Heart (tissue), 3 donors: Measurements from ENCODE around the genes OR10AD1 and CACNB3.

DNA sequence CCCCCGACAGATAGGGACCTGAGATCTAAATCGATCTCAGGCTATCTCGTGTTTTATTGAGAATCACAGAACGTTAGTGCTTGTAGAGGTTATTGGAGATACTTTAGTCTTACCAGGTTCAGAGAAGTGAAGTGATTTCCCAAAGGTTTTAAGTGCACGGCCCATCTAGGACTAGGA is 473 bp upstream of the SENP1 start:
- RAMPAGE, long total RNA, 2 experiments: no peak in any of the 2 experiments

- RAMPAGE, long total RNA, 2 experiments: no peak in any of the 2 experiments
Observed at GRCh38 chr12:48106641-48107031, 757 bp upstream of the SENP1 start.

- RAMPAGE, long total RNA, 2 experiments: no peak in any of the 2 experiments
Observed at GRCh38 chr12:48182841-48183392, 527 bp upstream of the CCDC184 start.

DNA sequence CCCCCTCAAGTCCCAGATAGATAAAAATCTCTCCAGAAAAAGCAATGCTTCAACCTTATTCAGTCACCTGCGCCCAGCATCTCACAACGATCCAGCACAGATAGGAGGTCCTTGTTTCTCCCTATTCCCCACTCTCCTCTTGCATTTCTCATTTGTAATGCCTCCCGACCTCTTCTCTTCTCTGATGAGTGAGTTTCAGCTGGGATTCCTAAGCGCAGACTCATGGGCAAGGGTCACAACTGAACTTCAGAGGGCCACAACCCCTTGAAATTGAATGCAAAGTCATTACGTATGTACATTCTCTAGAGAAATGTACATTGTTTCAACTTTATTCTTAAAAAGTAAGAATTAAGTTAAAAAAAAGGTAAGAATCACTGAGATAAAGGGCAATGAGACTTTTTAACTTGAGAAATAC is 4.9 kb downstream of the CCDC184 start:
- RAMPAGE, long total RNA, 2 experiments: no peak in any of the 2 experiments

DNA sequence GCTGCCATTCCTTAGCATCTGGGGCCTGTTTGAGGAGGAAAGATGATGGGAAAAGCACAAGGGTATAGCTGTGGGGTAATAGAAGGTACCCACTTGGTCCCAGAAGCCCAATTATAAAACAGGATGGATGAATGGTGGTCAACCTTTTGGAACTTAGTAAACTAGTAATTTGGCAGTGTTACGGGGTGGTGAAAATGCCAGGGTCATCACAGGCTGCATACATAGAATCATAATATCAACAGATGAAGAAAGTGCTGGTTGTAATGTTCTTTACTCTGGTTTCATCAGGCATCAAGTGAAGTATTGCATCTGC is at the start of gene OR10AD1:
Gene OR10AD1 (minus strand): TSS at position 18 of the 313 bp plus-strand sequence.
- RAMPAGE, long total RNA, 2 experiments: no peak in any of the 2 experiments

- RAMPAGE, long total RNA, 2 experiments: no peak in any of the 2 experiments
Observed at GRCh38 chr12:48286251-48286840, 42.4 kb upstream of the H1-7 start.

DNA sequence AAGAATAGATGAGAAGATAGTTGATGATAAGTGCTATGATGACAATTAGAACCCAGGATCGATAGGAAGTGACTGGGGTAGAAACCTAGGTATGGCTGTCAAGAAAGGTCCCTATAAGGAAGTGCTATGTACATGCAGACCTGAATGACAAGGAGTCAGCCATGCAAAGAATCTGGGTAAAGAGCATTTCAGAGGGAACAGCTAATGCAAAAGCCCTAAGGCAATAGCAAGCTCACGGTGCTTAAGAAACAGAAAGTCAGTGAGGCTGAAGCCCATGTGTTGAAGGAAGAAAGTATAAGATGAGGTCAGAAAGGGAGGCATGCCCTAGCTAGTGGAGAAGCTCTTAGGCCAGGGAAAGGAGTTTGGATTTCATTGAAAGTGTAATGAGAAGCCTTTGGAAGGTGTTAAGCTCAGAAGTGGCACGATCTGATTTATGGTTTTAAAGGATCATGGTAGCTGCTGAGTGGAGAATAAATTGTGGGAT is 6.0 kb upstream of the ADCY6 start:
- RAMPAGE, long total RNA, 2 experiments: no peak in any of the 2 experiments

GRCh38 chr12:48816251-48816879 is 1.9 kb upstream of the CACNB3 start:
- RAMPAGE, long total RNA, 2 experiments: no peak in any of the 2 experiments

DNA sequence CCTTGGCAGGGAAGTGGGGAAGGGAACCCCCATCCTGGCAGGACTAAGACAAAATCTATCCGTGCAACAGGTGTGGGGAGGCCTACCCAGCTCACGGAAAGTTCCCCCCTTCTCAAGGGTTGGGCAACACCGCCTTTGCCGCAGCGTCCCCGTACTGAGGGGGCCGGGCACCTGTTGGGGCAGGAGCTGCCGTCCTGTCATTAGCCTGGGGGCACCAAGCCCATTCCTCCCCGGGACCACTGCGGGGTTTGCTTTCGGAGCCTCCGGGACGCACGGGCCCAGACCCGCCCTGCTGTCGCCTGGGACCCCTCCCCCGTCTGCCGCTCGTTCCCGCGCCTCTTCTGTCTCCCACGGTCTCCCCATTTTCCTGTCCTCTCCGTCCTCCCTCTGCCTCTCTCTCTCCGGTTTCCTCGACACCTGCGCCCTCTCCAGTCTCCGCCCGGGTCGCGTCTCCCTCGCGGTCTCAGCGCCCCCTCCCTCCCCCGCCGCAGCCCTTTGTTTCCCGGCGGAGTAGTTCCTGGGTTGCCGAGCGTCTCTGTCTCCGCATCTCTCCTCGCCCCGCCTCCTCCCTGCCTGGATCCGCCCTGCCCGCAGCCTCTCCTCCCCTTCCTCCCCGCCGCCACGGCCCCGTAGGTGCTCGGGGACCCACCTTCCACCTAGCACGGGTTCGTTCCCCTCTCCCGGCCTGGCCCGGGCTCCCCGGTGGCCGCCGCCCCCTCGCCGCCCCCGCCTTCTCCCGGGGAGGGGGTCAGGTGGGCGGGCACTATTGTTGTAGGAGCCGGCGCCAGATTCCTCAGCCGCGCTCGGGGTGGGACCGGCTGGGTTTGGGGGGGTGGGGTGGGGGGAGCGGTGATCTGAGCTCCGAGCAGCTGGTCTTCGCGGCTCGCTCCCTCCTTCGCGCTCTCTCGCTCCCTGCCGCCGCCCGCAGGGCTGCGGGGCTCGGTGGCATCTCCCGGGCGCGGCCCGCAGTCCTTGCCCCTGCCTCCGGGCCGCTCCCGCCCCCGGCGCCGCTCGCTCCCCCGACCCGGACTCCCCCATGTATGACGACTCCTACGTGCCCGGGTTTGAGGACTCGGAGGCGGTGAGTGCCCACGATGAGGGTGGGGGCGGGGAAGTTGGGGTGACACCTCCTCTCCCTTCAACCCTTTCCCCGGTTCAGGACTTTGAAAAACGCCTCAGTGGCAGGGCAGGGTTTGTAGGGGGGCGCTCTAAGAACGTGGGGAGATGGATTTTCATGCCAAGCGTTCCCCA is at the start of gene CACNB3:
Gene CACNB3 (plus strand): TSS at position 603 of the 1,251 bp plus-strand sequence.
- RAMPAGE, long total RNA, 2 experiments: no peak in any of the 2 experiments

DNA sequence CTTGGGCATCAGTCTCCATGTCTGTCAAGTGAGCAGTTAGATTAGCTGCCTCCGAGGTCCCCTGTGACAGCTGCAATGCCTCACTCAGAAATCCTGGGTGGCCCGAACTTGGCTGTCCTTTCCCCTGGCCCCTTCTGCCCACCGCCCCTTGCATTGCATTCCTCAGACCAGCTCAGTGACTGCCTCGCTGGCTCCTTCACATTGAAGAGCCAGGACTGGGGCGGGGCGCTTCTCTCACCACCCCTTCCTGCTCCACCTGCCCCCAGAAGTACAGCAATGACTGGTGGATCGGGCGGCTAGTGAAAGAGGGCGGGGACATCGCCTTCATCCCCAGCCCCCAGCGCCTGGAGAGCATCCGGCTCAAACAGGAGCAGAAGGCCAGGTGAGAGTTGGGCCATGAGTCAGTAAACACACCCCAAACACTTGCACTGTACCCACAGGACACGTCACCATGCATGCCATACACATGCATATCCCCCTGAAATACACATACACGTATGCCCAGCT is 5.7 kb downstream of the CACNB3 start:
- RAMPAGE, long total RNA, 2 experiments: no peak in any of the 2 experiments

- RAMPAGE, long total RNA, 2 experiments: no peak in any of the 2 experiments
Observed at GRCh38 chr12:48857002-48857803, 5.2 kb upstream of the DDX23 start.

DNA sequence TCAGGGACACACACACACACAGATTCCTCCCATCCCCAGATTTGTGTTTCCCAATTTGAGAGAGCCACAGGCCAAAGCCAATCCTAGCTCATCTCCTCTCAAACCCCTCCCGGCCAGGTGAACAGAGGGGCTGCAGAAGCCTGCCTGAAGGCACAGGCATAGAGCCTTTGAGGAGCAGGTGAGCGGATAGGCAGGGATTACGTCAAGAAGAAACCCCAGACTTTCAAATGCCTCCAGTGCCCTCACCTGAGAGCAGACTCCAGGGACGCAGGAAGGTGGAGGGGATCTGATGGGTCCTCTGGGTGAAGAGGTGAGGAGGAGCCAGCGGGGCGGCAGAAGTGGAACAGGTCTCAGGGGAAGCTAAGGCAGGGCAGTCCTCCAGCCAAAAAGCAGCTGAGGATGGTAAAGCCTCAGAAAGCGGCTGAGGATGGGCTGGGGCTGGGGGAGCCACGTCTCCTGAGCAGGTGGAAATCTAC is 515 bp downstream of the RND1 start:
- RAMPAGE, long total RNA, 2 experiments: no peak in any of the 2 experiments

GRCh38 chr12:48925881-48926166 is 532 bp upstream of the FKBP11 start:
- RAMPAGE, long total RNA, 2 experiments: no peak in any of the 2 experiments

DNA sequence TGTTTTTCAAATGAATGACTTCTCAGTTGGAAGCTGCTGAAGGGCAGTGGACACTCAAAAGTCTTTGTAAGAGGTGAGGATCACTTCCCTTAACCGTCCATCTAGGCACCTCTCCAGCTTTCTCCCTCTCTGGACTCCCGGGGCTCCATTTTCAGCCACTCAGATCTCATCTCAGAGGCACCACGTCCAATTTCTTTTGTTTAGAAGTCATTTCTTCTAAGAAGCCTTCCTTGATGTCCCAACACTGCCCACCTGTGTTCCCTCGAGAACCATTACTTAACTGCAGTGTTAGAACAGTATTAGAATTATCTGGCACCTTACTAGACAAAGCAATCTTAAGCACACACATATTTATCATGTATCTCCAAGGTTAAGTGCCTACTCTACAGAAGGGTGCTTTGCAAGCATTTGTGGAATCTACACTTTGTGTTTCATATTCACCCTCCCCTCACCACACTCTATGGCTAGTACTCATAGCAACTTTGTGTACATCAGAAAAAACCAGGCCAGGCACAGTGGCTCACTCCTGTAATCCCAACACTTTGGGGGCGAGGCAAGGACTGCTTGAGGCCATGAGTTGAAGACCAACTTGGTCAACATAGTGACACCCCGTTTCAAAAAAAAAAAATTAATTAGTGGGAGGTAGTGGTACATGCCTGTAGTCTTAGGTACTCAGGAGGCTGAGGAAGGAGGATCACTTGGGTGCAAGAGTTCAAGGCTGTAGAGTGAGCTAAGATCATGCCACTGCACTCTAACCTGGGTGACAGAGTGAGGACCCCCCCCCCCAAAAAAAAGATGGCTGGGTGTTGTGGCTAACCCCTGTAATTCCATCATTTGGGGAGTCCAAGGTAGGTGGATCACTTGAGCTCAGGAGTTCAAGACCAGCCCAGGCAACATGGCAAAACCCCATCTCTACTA is 1.1 kb upstream of the DHH start:
- RAMPAGE, long total RNA, 2 experiments: no peak in any of the 2 experiments

GRCh38 chr12:49127602-49128437 is 3.4 kb downstream of the TUBA1B start:
- RAMPAGE, long total RNA, 2 experiments: no peak in any of the 2 experiments

GRCh38 chr12:49129227-49129499 is 2.0 kb downstream of the TUBA1B start:
- RAMPAGE, long total RNA, 2 experiments: no peak in any of the 2 experiments

- RAMPAGE, long total RNA, 2 experiments: no peak in any of the 2 experiments
Observed at GRCh38 chr12:49129698-49130026, 1.5 kb downstream of the TUBA1B start.

DNA sequence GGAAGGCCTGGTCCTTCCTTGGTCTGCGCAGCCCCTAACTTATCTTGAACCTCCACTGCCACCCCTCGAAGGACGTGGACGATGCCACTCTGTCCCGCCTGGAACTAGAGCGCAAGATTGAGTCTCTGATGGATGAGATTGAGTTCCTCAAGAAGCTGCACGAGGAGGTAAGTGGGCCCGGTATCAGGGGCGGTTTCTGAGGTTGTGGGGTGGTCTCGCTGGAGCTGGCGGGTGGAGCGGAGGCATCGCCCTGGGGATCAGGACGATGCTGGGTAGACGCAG is 1.4 kb downstream of the PRPH start:
- RAMPAGE, long total RNA, 2 experiments: no peak in any of the 2 experiments

- RAMPAGE, long total RNA, 2 experiments: no peak in any of the 2 experiments
Observed at GRCh38 chr12:49345975-49346482, 659 bp upstream of the DNAJC22 start.

GRCh38 chr12:49558412-49558844 is 9.5 kb downstream of the MCRS1 start:
- RAMPAGE, long total RNA, 2 experiments: no peak in any of the 2 experiments